Jejunum (tissue), 1 donor: ENCODE results near the genes PSRC1 and GNAI3.

- PRO-cap: no peak
Observed at GRCh38 chr1:108640073-108640594, 20.8 kb downstream of the HENMT1 start.

DNA sequence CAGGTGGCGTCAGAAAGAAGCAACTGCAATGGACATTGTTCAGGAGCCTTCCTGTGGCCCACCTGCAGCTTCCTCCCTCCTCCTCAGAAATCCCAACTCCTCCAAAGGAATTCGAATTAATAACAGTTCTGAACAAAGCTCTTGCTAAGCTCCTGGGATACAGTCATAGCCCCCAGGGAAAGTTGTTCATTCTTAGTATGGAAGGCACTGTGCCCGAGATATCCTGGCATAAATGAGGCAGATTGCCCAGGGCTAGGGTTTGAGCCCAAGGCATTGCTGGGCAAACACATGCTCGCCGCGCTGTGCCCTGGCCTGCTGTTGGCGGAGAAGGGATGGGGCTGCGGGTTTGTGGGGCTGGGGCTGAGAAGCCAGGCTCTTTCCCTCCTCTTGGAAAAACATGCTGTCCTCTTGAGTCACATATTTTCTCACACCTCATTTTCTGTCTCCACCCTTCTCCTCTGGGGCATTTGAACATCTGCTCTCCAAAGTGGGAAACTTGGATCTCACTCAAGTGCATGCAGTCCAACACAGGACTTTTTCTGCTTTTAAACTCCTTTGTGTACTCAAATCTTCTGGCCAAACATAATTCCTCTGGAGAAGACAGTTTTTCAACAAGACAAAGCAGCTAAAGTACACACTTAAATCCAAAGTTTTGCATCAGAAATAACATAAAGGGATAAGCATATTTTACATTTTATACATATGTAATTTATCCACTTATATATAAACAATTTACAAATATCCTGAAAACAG lies 28.4 kb downstream of the AKNAD1 start:
- PRO-cap: no peak

DNA sequence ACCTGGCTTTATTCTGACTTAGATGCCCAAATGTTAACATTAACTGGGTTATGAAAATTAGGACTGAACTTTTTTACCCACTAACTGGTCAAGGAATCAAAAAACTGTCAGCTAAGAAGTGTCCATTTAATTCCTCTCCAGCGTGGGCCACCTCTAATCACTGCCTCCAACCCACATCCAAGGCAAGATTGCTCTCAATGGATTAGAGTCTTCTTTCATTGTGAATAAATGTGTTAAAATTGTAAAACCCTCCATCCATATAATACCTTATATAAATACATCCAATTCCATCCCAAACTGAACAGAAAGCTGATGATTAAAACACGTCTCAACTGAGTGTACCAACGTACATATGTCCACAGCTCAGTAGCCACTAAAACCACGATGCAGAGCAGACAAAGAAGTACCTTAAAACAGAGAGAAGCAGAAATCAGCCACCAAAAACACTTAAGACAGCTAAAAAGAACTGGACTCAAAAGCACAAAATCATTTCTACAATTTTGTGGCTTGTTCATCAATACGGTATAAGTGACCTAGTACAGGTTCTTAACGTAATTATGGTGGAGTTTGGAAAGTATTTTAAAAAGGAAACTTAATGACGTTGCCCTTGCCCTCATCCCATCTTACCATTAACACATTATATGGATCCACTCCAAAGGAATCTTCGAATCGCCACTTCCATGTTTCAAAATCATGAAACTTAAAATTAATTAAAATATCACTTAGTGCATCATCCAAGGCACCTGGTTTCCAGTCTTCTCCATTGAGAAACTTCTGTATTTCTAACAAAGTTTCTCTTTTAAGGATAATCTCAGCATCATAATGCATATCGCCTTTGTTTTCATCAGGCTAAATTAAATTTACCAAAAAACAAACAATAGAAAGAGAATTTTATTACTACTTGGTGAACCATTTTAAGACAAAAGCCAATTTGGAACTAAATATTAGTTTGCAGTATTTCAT lies 19.8 kb downstream of the CLCC1 start:
- PRO-cap: no peak

DNA sequence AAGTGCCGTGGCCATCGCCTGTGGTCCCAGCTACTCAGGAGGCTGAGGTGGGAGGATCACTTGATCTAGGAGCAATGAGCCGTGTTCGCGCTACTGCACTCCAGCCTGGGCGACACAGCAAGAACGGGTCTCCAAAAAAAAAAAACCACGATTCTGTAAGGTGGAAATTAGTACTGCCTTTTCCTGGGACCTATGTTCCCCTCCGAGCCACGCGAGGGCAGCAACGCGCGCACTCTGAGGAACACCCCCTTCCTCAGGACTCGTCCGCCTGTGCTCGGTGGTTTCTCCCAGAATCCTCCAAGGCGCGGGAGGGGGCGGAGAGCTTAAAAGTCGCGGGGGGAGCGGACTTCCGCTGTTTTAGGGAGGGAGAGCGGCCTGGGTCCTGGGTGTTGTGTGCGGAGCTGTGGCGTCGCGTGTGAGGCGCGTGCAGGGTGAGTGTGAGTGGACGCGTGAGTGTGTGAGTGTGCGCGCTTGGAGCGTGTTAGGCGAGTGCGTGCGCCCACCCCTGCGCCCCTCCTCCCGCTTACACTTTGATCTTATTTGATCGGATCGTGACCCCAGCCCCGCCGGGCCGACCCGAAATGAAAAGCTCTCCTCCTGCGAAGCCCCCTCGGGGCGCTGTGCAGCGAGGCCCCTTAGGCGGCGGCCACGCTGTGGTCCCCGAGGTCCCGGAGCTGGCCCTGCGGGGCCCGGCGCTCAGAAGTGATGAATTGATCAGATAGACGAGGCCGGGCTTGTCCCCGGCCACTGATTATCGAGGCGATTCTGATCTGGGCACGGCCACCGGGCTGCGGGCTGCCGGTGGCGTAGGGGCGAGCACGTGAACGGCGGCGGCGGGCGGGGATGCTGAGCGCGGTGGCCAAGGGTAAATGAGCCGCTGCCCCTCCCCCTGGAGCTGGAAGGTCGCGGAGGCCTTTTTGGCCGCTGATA lies 9.5 kb downstream of the TMEM167B start:
- PRO-cap: unidirectional peak, plus-strand start at position 355 of the sequence

GRCh38 chr1:109116333-109116802 lies 2.5 kb downstream of the ELAPOR1 start:
- PRO-cap: no peak

DNA sequence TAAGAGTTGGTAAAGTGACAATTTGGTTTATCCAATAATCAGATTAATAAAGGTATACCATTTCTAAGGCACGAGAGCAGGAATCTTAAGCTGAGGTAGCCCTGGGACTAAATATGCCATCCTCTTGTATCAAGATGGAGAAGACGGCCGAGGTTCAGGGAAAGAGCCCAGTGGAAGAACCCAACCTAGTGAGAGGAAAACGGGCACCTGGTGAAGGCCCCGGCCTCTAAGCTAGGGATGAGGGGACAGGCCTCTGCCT lies 364 bp upstream of the SARS1 start:
- PRO-cap: no peak

- PRO-cap: bidirectional peak, plus-strand start at chr1:109283305, minus-strand start at chr1:109283145
Observed at GRCh38 chr1:109282690-109283619, at the start of gene PSRC1. Gene PSRC1, minus strand, starts transcription at chr1:109283145.

DNA sequence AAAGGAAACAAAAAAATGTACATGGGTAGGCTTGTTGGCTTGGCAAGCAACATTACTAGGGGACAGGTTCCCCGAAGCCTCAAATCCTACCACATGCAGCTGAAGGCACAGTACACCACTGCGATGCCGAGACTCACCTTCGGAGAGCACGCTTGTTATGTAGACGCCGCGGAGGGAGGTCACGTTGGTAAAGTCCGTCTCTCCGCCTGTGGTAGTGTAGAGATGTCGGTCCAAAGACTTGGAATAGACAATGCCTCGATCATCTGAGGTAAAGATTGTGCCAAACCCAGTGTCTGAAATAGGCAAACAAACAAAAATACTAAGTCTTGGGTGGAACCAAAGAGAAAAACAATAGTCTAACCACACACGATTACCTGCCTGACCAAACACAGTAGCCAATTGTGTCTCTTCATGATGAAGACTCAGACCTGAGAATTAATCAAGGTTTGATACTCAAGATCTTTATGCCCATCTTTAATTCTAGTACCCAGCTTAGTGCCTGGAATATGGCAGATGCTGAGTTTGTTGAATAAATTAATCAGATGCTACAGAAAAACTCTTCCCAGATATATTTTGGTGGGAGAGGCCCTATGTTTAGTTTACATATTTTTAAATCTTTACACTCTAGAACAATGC lies 33.9 kb upstream of the MYBPHL start:
- PRO-cap: no peak

DNA sequence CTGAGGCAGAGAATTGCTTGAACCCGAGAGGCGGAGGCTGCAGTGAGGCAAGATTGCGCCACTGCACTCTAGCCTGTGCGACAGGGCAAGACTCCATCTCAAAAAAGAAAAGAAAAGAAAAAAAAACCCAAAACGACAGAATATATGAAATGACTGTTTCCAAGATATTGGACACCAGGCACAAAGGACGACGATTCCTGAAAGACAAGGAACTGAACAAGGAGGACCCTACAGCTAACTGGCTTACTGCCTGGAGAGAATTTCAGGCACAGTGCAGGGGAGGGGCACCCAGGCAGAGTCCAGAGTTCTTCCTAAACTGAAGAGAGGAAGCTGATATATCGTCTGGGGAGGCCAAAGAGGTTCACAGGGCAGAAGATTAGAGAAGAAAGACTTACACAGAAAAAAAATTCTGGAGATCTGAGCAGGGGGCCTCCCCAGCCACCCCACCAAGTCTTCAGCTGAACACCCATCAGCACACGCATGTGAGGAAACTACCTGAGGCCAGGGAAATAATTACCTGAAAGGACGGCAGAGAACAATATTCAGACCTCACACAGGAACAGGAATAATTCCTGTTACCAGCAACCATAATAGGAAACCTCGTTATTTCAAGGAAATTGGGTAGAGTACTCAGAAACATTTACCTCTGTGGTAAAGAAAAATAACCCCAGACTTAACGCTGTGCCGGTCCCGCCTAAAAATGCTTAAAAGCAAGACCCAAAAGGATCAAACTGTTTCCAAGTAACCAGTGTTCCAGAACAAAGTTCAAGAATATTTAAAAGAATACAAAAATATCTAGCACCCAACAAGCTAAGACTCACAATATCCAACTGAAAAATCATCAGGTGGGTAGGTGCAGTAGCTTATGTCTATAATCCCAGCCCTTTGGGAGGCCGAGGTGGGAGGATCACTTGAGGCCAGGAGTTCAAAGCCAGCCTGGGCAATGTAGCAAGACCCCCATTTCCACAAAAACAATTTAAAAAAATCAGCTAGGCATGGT lies 24.5 kb downstream of the SORT1 start:
- PRO-cap: no peak

GRCh38 chr1:109396659-109397381 lies 898 bp downstream of the SORT1 start:
- PRO-cap: bidirectional peak, plus-strand start at chr1:109397454, minus-strand start at chr1:109397185

- PRO-cap: no peak
Observed at GRCh38 chr1:109399079-109399768, 1.5 kb upstream of the SORT1 start.

DNA sequence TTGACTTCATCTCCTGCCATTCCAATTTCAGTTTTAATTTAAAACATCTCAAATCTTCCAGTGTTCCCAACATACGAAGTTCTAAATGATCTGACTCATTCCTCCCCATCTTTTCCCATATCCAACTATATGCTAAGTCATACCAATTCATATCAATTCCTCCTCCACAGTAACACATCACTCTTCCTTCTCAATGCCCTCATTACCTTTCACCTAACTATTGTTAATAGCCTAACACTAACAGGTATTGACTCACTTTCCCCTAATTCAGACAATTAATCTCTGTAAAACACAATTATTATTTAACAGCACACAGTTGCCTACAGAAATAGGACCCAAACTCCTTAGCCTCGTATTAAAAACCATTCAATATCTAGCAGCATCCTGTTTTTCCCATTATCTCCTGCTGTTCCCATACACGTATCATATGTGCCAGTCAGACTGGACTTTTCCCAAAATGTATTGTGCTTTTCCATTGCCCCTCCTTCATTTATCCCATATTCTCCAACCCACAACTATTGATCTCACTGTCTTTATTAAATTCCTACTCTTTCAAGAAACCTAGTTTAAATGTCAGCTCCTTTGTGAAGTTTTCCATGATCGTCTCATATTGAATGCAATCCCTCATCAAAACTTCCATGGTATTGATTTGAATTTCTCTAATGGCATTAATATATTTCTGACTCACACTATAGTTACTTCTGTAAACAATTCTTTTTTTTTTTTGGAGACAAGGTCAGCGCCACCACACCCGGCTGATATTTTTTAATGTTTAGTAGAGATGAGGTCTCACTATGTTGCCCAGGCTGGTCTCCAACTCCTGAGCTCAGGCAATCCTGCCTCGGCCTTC lies 2.4 kb downstream of the PSMA5 start:
- PRO-cap: no peak

DNA sequence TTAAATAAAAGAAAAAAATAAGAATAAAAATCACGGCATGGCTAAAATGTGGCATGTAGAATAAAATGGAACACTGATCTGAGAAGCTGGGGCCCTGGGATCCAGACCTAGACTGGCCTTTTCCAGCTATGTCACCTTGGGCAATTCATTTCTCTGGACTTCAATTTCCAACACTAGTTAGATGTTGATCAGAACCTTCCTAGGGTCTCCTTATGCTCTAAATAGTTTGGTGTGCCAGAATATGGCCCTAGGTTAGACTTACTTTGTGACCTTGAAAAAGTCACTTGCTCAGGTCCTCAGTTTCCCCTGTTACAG lies 1.3 kb downstream of the SYPL2 start:
- PRO-cap: no peak

DNA sequence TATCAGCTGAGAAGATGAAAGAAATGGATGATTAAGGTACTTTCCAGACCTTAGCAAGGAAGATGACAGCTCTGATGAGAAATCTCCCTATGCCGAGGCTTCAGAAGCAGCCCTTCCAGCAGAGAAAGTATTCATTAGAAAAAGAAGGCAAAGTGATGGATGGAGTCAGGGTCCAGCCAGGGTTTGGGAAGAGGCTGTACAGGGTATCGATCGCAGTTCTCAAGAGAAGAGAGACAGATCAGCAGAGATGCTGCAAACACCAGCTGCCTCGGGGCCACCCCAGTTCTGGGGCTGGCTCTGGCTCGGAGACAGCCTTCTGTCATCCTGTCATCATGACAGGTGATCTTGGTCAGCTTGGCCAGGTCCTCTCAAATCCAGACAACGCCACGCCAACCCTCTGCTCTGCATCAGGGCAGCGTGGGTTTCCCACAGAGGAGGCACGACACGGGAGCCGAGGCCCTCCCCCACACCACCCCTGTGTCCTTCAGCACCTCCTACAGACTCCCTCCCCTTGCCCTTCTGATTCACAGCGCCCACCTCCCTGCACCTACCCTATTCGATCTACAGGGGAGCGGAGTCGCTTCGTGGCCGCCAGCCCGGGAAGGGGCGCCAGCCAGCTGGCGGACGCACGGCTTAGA lies 659 bp upstream of the ATXN7L2 start:
- PRO-cap: no peak

DNA sequence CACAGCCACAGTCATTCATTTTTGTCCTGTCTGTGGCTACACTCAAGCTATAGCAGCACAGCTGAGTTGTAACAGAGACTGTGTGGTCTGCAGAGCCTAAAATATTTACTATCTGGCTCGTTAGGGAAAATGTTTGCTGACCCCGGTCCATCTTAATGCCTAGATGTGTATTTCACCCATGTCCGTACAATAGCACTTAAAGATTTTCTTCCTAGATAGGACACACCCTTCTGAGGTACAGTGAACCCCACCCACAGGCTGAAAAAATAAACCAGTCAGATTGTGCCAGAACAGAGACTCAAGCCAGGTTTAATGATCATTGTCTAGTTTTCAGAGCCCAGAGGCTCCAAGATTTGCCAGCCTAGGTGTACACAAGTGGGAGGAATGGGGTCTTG lies 5.6 kb downstream of the AMIGO1 start:
- PRO-cap: no peak

DNA sequence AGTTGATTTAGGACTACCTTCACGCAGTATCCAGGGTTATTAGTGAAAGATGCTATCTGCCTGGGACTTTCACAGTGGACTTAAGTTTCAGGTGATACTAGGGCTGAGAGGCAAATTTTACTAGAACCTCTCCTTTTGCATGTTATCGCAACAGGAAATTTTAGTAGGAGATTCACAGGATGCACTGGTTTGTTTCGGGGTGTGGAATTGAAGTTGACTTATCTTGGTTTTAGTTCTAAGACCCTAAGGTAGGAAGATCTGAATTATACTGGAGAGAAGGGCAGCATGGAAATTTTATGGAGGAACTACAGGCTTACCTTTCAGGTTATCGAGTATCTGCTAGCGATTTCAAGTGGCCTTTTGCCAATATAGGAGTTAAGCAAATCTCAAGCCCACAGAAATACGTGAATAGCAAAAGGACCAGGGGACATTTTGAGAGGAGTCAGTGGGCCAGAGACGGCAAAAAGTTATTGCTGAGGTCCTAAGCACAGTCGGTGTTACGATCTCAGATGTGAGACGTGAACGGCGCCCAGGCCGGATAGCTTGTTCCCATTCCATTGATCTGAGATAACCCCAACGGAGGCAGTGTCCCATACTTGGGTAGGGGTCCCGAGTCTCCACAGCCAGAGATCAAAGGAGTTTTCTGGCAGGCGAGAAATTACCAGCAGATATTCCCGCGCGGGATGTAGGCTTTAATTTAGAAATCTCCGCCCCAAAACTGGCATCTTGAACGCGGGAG lies 648 bp upstream of the GNAI3 start:
- PRO-cap: no peak

GRCh38 chr1:109548337-109549691 lies at the start of gene GNAI3:
Gene GNAI3, plus strand, starts transcription at chr1:109548615.
- PRO-cap: bidirectional peak, plus-strand start at chr1:109548668, minus-strand start at chr1:109548509

GRCh38 chr1:109610817-109611326 lies 8.5 kb downstream of the GNAT2 start:
- PRO-cap: no peak

GRCh38 chr1:109618453-109618738 lies 1.0 kb downstream of the GNAT2 start:
- PRO-cap: no peak

GRCh38 chr1:109623333-109624385 lies 4.0 kb downstream of the AMPD2 start:
- PRO-cap: no peak